SUDHL5 (cell line): ENCODE measurements around a stretch of chr10.

DNA sequence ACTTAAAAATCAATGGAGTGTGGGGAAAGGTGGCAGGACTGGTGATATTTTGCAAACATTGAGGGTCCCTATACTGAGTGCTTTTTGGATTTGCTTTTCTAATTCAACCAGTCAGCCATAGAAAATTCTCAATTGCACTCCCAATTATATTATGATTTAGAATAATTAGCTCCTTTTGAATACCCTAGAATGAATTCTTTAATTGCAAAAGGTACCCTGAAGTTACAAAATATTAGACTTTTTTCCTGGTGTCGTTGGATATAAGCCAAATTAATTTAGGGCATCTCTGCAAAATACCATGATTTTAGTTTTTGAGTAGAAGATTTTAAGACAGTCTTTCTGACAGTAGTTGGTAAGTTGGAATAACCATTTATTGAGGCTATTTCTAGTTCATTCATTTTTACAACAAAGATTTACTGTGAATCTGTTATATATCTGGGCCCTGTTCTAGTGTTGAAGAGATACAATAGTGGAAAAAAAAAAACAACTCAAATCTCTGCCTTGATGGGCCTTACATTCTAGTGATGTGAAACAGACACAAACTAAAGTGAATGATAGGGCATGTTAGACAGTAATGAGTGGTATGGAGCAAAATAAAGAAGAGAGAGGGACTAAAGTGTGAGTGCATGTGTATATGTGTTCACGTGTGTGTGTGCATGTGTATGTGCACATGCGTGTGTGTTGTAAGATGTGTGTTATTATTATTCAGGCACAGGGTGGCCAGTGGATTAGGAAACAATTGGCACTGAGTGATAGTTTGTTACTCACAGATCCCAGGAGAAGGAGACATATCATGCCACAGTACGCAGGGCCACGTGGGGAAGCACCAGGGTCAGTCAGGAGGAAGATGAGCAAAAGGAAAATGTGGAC lies 89.5 kb downstream of the PLXDC2 start:
- PRO-cap, result no peak

- PRO-cap, result no peak
Observed at GRCh38 chr10:20005256-20006177, 189.3 kb downstream of the PLXDC2 start.

- PRO-cap, result no peak
Observed at GRCh38 chr10:20006178-20006689, 190.0 kb downstream of the PLXDC2 start.

DNA sequence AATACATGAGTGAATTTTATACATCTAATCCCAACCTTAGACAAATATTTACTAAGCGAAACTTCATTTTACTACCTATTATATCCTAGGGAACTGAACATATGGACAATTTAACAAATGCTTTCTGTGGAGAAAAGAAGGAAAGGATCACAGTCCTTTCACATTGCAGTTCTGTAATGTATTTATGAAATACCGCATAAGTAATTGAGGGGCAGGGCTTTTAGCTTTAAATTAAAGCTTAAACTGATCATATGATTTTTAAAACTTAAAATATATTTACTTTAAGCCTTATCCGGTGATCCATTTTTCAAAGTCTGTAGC lies 275.7 kb downstream of the PLXDC2 start:
- PRO-cap, result no peak

GRCh38 chr10:20096105-20096666 lies 280.0 kb downstream of the PLXDC2 start:
- PRO-cap, result no peak

DNA sequence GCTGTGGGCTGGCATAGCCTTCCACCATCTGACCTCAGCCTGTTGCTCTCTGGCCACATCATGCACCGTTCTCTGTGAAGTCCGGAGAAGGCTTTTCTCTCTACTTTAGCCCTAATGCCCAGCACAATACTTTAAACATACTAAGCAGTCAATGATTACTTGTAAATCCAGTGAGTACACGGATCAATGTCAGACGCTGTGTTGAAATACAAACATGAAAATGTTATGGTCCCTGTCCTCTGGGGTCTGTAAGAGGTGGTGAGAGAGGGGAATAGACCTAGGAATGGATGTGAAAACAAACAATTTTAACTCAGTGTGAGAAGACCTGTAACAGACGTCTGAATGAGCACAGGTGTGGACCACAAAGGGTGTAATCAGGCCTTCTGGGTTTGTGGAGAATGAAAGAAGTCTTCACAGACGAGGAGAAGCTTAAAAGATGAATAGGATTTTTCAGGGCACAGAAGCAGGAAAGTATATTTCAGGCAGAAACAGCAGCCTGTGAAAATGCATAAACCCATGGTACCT lies 298.1 kb downstream of the PLXDC2 start:
- PRO-cap, result no peak

DNA sequence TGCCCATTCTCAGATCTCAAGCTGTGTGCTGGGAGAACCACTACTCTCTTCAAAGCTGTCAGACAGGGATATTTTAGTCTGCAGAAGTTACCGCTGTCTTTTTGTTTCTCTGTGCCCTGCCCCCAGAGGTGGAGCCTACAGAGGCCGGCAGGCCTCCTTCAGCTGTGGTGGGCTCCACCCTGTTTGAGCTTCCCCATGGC lies 432.1 kb downstream of the NEBL start:
- PRO-cap, result no peak

DNA sequence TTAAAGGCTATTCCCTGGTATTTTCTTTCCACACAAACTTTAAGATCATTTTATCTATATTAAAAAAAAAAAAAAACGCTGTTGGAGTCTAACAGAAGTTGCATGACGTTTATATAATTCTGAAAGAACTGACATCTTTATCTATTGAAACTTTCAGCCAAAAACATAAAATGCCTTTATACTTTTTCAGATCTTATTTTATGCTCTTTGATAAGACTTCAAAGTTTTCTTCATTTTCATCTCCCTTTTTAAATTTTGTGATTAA lies 29.2 kb downstream of the NEBL start:
- PRO-cap, result no peak

DNA sequence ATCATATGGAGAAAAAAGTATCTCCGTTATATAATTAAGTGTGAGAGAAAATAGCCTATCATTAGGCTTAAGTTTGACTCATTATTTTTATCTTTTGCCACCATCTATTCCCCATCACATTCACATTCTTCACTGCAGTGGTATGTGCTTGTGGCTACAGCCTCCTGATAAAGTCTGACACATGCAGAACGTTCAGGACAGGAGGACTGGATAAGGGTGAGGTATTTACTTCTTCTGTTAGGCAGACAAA lies 5.8 kb downstream of the NEBL start:
- PRO-cap, result no peak

DNA sequence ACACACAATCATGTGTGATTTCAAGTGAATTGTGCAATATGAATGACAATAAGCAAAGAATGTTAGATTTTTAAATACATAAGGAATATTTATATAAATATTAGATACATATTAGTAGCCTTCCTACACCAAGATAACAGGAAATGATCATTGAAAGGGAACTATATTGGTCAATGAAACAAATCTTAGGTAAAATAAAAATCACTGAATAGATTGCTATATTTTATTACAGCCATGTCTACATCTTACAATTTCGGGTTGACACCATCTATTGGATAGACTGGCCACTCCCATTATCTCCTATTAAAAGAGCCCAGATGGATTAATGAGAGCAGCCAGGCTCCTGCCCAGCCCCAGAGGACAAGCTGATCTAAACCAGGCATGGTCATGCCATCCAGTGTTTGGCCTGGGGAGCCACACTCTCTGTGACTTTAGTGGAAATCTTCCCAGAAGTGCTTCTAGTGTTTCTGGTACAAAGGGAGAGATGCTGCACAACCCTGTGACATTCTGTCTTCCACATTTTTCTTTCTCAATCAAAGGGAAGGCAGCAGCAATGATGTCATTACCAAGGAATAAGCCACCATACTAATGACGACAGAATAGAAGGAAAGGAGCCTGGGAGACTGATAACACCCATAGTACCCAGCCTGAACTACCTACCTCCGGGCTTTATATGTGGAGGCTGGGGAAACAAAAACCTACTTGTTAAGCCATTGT lies 5.1 kb downstream of the NEBL start:
- PRO-cap, result no peak

- PRO-cap, result no peak
Observed at GRCh38 chr10:20895674-20896119, 1.4 kb downstream of the NEBL start.

GRCh38 chr10:21134922-21135601 lies 238.0 kb upstream of the NEBL start:
- PRO-cap, result no peak

GRCh38 chr10:21159194-21159702 lies 262.1 kb upstream of the NEBL start:
- PRO-cap, result no peak

DNA sequence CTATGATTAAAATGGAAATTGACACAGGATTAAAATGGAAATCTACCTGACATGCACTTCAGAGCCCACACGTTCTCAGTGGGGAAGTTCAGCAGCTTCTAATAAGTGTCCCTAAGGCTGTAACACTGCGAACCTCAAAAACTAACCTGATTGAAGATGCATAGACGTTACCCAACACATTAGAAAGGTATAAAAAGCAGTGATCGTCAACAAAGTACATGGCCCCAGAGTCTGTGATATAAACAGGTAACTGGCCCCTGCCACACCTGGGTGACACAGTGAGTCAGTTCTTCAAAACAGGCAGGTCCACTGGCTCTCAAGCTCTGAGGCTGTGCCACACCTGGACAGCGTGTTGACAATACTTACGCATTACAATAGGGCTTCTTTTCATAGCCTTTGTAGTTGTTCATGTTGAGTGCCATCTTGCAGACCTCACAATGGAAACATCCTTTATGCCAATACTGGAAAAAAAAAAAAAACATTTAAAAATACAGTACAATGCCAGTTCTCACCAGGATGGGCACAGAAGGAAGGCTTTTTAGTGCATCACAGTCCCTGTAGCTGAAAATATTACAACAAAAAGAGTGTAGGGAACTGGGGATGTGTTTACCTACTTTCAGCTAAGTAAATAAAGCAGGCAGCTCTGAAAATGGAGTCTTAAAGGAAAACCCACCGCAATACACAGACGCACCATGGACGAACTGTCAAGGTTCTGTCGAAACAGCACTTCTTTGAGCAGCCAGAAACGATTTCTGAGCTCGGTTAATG lies 275.1 kb upstream of the NEBL start:
- PRO-cap, result no peak

DNA sequence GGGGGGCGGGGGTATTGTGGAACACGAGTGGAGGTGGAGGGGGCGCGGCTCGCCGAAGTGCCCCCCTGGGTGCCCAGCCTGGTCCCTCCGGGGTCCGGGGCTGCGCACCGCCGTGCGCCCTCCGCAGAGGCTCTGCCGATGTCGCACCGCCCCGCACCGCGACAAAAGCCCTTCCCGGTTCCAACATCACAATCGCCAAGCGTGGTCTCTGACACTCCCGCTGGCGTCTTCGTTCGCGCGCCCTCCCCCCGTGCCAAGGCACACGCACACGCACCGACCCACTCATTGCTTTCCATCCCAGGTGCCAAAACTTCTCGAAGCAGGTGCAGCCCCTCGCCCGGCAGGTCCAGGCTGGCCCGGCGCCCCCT lies 276.3 kb upstream of the NEBL start:
- PRO-cap, result no peak

- PRO-cap, result no peak
Observed at GRCh38 chr10:21364806-21365277, 160.6 kb downstream of the SKIDA1 start.

DNA sequence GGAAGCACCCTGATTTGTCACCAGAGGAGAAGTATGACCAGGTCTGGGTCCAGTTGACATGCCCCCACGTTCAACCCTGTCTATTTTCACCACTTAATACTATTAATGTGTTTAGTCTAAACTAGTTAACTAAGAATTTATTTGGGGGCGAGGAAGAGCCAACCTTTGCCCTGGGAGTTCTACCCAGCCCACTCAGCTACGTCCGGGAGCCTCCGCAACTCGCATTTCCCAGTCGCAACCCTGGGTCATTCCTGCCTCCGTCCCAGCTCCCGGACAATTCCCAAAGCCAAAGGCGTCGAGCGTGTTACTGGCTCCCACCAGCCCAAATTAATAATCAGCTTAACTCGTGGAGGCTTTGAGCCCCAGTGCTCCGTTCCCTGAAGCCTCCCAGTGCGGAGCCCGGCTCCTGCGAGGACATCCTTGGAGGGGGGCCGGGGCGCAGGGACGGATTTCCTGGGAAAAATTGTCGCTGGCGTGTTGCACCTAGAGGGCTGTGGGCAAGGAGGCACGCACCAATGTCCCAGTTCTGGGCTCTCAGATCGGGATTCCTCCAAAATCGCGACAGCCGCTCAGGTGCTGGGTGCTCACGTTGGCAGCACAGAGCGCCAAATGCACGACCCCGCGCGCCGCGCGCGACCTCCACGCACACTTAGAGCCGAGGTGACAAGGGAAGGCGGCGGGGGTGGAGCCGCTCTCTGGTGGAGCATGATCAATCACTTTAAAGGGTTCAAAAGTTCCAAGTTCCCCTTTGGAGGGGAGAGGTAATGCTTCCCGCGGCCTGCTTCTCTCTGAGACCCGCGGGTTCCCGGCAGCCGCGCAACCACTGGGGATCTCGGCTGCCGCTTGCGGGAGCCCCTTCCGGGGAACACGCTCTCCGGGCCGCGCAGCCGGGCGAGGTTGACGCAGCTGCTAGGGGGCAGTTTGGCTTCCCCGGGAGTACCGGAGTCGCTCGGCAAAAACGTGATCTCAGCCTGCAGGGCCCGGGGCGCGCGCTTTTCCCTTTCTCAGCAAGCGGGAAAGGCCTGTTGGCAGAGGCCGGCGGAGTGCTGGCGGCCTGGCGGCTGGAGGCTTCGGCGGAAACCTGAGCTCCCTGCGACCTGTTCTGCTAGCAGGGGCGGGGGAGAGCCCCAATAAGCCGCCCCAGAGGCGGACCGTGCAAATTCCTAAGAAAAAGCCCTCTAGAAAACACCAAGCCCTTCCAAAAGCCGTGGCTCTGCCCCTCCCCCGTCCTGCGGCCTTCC lies 25.6 kb downstream of the SKIDA1 start:
- PRO-cap, result no peak

GRCh38 chr10:21509327-21510272 lies 15.9 kb downstream of the SKIDA1 start:
- PRO-cap, result no peak

- PRO-cap, result no peak
Observed at GRCh38 chr10:21667045-21668139, 133.4 kb downstream of the MLLT10 start.

- PRO-cap, result no peak
Observed at GRCh38 chr10:21981653-21982791, 21.5 kb downstream of the DNAJC1 start.